ENCODE data around the genes GPR156 and LRRC58.

DNA sequence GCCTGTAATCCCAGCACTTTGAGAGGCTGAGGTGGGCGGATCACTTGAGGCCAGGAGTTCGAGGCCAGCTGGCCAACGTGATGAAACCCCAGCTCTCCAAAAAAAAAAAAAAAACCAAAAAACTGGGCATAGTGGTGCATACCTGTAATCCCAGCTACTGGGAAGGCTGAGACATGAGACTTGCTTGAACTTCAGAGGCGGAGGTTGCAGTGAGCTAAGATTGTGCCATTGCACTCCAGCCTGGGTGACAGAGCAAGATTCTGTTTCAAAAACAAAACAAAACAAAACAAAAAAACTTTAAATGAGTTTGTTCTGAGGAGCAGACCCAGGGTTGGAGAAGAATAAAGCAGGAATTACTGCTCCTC, 2.3 kb upstream of the CD80 start:
- PRO-cap, 2 experiments, result no peak in any of the 2 experiments
- RAMPAGE, long total RNA, 5 experiments, result no peak in any of the 5 experiments

DNA sequence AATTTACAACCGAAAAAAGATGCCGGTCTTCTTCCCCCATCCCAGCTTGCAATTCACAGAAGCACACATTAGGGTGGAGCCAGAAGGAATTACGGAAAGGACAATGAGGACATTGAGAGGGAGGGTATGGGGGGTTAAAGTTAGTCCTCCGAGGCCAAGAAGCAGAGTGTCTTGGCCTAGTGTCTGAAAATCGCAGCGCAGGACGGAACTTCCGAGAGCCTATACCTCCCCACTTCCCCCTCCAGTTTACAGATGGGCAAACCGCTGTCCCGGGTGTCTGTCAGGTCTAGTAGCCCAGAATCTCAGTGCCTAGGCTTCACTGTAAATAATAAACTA, 788 bp downstream of the ADPRH start:
- PRO-cap, 2 experiments, result peak in 2 of 2 experiments; most common plus-strand start position 164 of the sequence (in 1); most common minus-strand start position 185 of the sequence (in 1)
- RAMPAGE, long total RNA, 5 experiments, result no peak in any of the 5 experiments

DNA sequence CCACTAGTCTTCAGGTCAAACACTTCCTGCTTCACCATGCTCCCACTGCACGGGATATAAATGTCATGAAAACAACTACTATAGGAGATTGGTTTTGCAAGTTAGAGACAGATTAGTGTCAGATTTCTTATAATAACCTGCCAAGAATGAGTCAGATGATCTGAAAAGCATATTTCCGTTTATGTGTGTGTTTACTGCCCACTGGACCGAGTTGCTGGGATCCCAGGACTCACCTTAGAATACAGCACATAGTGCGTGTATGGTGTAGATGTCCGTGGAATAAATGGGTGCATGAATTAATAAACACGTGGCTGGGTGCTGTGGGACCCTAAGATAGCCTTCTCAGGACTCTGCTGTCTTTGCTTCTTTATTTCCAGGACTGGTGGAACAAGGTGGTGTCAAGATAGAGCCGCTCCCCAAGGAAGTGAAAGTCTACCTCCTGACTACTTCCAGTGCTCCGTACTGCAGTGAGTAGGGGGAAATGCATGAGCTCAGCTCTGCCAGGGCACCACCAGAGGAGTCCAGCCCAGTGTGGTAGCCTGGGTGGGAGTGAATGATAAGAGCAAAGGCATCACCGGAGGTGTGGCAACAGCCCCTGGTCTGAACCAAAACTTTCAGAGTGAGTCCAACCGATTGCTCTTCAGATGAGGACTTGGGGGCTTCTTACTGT, 21.6 kb downstream of the PLA1A start:
- PRO-cap, 2 experiments, result no peak in any of the 2 experiments
- RAMPAGE, long total RNA, 5 experiments, result no peak in any of the 5 experiments

DNA sequence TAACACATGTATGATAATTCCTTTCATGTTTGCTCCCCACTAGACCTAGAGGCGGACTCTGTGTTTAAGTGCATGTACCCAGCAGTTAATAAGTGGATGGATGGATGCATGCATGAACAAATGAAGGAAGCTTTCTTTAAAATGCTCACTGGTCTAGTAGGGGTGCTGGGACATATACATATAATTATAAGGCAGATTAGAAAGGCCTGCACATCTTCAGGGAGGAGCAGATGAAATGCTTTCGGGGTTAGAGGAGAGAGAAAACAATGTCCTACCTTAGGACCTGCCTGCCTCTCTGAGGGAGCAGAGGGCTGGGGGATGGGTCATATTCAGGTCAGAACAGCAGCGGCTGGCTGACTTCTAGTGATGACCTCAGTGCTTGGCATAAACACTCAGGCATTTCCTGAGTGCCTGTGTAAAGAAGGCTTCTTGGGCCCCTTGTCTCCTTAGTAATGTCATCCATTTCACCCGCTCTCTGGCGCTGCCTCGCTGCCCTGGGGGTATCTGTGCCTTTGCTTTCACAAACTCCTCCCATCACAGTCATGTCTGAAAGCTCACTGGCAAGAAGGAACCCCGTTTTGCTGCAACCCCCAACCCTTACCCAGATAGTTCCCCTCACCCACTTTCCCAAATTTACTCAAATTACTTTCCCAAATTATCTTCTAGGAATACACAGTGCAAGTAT, 82.8 kb upstream of the GSK3B start:
- PRO-cap, 2 experiments, result peak in 2 of 2 experiments; most common plus-strand start position 537 of the sequence (in 1); most common minus-strand start position 297 of the sequence (in 2)
- RAMPAGE, long total RNA, 5 experiments, result no peak in any of the 5 experiments

DNA sequence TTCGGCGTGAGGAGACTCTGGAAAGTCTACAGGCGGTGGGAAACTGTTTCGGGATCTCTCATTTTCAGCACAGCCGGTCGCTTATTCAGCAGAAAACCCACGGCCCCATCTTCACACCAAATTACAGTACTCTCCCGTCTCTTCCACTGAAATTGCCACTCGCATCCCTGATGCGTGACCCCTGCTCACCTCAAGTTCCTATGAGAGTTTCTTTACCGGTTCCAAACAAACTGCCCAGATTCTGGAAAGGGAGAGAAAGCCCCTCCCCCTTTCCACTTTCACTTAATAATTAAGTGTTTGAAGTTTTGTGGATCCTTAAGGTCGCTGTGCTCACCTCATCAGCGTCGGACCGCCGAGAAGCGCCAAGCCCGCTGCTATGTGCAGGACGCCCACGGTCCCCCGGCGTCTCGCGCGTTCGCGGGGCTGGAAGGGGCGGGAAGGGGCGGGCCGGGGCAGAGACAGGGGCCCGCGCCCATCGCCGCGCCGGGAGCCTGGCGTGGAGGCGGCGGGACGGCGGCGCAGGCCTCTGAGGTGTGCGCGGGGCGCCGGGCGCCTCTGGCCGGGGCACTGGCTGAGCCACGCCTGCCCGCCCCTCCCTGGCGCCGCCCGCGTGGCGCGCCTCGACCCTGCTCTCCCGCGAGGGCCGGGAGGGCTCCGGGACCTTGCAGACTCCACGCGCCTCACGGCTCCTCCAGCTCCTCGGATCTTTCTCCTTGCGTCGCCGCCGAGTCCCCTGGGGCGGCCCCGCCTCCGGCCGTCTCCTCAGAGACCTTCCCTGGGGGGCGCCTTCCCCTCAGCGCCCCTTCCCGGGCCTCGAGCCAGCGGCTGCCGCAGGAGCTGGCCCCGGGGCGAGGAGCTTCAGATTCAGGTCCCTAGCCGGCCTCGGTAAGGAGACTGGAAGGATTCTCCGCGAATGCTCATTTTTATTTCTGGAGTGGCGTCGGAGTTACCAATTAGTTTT, at the start of gene GPR156:
Gene GPR156, minus strand, starts transcription at position 528 of the 961 bp plus-strand sequence.
- PRO-cap, 2 experiments, result no peak in any of the 2 experiments
- RAMPAGE, long total RNA, 5 experiments, result no peak in any of the 5 experiments

DNA sequence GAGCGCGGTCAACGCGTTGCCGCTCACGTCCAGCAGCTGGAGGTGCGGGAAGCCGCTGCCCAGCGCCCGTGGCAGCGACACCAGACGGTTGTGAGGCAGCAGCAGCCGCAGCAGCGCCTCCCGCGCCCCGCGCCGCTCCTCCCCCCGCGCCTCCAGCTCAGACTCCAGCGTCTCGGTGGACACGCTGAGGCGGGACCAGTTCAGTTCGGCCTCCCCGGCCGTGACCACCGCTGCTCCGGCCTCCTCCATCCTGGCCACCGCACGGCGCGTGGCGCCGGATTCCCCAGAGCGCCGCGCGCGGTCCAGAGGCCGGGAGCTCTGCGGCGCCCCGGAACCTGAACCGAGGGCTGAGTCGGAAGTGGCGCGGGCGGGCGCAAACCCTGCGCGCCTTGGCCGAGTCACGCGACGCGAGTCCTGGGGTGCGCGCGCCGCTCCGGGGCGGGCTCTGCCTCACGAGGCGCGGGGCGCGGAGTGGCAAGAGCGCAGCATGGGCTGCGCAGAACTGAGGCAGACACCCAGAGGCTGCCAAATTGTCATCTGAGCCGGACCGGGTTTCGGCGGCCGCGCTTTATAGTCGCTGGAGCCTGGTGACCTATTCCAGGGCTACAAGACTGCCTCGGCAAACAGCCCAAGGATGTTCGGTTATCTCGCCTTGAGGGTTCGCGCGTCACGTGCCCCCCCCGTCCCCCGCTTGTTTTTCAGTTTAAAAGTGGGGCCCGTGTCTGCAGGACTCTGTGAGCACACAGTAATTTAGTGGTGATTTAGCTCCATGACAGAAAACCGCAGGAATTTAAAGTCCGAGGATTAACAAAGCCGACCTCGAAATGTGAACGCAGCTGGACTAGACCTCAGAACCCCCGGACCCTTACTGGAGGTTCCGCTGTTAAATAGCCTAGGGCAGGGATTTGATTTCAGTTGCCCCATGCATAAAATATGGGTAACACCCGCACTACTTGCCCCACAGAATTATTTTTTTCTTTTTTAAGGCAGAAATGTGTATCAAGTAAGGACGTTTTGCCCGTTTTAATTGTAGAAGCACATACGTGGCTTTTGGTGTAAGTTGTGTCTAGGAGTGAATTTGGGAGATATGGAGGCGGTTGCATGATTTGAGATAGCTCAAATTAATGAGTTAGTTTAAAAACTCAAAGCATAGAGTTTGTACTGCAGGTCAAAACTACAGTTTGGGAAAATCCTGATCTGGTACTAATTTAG, at the start of gene LRRC58:
Gene LRRC58, minus strand, starts transcription at position 360 of the 1,212 bp plus-strand sequence.
- PRO-cap, 2 experiments, result peak in 2 of 2 experiments; most common plus-strand start position 83 of the sequence (in 2); most common minus-strand start position 92 of the sequence (in 2)
- RAMPAGE, long total RNA, 5 experiments, result no peak in any of the 5 experiments

DNA sequence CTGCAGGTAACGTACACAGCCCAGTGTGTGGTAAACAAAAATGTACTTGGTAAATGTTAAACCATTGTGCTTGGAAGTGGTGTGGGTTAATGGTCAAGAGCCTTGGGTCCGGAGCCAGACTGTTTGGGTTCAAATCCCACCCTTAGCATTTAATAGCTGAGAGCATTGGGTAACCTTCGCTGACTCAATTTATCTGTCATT, 1.6 kb downstream of the FSTL1 start:
- PRO-cap, 2 experiments, result peak in 1 of 2 experiments; most common minus-strand start position 125 of the sequence (in 1)
- RAMPAGE, long total RNA, 5 experiments, result no peak in any of the 5 experiments

DNA sequence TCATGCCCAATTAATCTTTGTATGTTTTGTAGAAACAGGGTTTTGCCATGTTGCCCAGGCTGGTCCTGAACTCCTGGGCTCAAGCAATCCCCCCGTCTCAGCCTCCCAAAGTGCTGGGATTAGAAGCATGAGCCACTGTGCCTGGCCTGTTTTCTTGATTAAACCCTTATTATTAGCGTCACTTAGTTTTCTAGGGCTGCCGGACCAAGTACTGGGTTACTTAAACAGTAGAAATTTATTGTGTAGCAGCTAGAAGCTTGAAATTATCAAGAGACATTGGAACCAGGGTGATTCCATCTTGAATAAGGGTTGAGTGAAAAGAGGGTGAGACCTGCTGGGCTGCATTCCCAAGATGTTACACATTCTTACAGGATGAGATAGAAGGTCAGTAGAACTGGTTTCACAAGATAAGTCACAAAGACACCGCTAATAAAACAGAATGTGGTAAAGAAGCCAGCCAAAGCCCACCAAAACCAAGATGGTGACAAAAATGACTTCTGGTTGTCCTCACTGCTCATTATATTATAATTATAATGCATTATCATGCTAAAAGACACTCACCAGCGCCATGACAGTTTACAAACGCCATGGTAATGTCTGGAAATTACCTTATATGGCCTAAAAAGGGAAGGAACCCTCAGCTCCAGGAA, 18.7 kb upstream of the FSTL1 start:
- PRO-cap, 2 experiments, result no peak in any of the 2 experiments
- RAMPAGE, long total RNA, 5 experiments, result no peak in any of the 5 experiments

DNA sequence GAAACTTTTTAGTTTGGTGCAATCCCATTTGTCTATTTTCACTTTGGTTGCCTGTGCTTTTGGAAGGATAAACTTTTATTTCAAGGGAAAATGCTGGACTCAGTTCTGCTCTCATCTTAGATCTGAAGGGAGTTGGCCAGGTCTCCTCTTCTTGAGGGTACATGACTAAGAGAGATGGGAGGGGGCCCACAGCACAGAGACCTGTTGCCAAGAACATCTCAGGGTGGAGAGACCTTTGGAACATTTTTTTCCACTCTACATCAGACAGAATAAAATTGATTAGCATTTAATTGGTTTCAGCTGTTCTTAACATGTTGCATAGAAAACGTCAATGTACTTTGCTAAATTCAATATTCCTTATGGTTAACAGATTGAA, 36.3 kb upstream of the FSTL1 start:
- PRO-cap, 2 experiments, result peak in 1 of 2 experiments; most common minus-strand start position 124 of the sequence (in 1)
- RAMPAGE, long total RNA, 5 experiments, result no peak in any of the 5 experiments

- PRO-cap, 2 experiments, result no peak in any of the 2 experiments
- RAMPAGE, long total RNA, 5 experiments, result no peak in any of the 5 experiments
Measured at GRCh38 chr3:120567299-120567771, 28.8 kb upstream of the NDUFB4 start.

DNA sequence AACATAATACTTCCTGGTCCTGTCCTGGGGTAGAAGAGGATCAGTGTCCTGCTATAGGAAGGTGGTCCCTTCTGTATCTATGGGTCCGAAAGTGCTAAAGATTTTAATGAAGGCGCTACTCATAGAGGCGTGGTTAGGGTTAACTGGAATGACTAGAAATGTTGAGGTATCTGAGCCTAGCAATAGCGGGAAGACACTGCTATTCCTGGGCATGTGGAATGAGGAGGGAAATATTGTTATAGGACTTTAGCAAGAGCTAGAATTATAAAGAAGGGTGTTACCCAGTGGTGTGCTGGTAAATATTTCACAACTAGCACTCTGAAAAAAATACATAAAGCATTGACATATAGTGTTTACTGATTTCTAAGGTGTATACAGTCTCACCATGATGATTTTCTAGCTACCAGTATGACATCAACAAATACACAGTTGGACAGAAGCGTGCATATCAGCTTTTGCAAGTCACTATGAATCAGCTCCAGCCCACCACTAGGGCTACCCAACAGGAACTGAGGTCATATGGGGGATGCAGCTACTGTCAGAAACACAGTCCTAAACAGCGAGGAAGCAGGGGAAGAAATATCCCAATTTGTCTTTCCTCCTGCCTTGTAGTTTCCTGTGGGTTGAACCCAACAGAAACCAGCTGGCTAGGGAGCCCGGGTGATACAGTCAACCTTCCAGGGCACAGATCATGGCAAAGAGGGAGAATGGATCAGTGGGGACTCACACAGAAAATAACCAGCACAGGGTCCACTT, 39.7 kb downstream of the HGD start:
- PRO-cap, 2 experiments, result no peak in any of the 2 experiments
- RAMPAGE, long total RNA, 5 experiments, result no peak in any of the 5 experiments

- PRO-cap, 2 experiments, result no peak in any of the 2 experiments
- RAMPAGE, long total RNA, 5 experiments, result no peak in any of the 5 experiments
Measured at GRCh38 chr3:120680258-120680974, 1.6 kb downstream of the HGD start.

GRCh38 chr3:120683162-120683645, 1.2 kb upstream of the HGD start:
- PRO-cap, 2 experiments, result no peak in any of the 2 experiments
- RAMPAGE, long total RNA, 5 experiments, result no peak in any of the 5 experiments

DNA sequence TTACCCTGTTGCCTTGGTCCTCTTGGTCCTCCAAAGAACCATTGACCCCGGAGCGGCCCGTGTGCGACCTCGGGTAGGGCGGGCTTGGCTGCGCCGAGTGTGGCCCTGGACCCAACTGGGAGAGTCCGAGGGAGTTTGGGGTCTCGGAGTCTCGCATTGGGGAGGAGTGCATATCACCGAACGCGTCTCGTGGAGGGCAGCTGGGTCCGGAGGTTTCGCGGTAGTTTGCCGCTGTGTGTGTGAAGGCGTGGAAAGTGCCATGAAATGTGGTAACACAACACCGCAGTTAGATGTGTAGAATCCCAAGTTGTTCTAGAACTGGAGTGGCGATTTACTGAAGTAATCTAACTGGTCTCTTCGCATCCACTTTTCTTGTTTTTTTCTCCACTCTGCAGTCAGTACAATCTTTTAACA, 362 bp downstream of the GTF2E1 start:
- PRO-cap, 2 experiments, result no peak in any of the 2 experiments
- RAMPAGE, long total RNA, 5 experiments, result no peak in any of the 5 experiments

- PRO-cap, 2 experiments, result peak in 1 of 2 experiments; most common minus-strand start chr3:120909210 (in 1)
- RAMPAGE, long total RNA, 5 experiments, result no peak in any of the 5 experiments
Measured at GRCh38 chr3:120909169-120909475, 1.1 kb downstream of the STXBP5L start.

- PRO-cap, 2 experiments, result no peak in any of the 2 experiments
- RAMPAGE, long total RNA, 5 experiments, result no peak in any of the 5 experiments
Measured at GRCh38 chr3:121659107-121660104, 1.3 kb downstream of the HCLS1 start.

- PRO-cap, 2 experiments, result no peak in any of the 2 experiments
- RAMPAGE, long total RNA, 5 experiments, result no peak in any of the 5 experiments
Measured at GRCh38 chr3:121697206-121698500, 37.0 kb upstream of the HCLS1 start.

DNA sequence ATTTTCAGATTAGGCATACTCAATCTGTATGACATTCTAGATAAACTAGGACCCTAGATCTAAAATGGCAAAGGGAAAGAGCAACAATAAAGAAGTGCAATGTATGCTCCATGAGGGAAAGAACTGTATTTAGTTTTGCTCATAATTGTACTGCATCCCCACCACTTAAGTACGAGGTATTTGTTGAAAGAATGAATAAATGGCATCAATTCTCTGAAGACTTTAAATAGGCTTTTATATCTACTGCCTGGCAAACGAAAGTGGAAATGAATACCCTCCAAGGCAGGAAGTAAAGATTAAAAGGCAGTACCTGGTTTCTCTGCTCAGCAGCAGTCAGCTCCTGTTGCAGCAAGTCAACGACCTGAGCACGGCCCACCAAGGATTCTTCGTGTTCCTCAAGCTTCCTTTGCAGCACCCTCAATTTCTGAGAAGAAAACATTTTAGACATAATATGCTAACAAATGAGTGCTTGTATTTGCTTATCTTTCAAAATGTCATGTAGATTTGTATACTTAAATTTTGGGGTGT, 31.4 kb downstream of the GOLGB1 start:
- PRO-cap, 2 experiments, result no peak in any of the 2 experiments
- RAMPAGE, long total RNA, 5 experiments, result no peak in any of the 5 experiments

DNA sequence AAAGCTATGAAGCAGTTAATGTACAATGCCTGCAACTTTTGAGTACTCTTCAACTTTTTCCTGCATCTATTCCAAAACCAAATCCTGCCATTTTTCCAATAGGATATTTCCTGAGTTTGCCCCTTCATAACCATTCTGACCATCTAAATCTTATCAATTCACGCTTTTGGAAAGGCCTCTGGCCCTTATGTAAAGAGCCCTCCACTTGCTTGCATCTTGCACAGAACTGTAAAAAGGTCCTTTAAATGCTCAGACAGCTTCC, 1.1 kb downstream of the GOLGB1 start:
- PRO-cap, 2 experiments, result no peak in any of the 2 experiments
- RAMPAGE, long total RNA, 5 experiments, result no peak in any of the 5 experiments

DNA sequence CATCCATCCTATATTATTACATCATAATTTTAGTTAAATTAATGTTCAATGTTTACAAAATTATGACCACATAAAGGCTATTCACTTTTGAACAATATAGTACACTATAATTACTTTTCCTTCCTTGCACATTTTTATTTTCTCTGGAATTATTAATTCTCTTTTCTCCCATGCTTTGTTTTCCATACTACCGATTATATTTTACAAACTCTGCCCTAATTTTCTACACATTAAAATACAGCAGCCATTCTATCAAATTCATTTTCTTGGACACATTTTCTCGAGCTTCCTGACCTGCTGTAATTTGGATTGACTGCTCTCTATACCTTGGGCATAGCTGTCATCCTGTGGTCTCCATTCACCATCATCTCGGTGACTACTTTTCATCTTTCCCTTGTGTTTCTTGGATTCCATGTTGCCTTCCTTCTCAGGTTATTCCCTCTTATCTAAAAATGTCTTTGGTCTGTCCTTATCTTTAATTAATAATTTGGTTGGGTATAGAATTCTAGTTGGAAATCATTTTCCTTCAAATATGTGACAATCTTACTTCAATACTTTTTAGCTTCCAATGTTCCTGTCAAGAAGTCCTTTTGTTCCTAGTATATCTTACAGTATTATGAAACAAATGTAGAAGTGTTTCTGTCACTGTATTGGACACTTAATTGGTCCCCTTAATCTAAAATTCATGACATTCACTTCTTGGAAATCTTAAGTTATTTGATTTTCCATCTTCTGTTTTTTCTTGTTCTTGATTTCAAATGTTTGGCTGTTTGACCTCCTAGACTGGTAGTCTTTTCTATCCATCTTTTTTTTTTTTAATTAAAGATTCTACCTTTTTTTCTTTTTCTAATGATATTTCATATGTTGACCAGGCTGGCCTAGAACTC, 34.1 kb upstream of the GOLGB1 start:
- PRO-cap, 2 experiments, result no peak in any of the 2 experiments
- RAMPAGE, long total RNA, 5 experiments, result no peak in any of the 5 experiments